ENCODE data around the gene TMEM33.

DNA sequence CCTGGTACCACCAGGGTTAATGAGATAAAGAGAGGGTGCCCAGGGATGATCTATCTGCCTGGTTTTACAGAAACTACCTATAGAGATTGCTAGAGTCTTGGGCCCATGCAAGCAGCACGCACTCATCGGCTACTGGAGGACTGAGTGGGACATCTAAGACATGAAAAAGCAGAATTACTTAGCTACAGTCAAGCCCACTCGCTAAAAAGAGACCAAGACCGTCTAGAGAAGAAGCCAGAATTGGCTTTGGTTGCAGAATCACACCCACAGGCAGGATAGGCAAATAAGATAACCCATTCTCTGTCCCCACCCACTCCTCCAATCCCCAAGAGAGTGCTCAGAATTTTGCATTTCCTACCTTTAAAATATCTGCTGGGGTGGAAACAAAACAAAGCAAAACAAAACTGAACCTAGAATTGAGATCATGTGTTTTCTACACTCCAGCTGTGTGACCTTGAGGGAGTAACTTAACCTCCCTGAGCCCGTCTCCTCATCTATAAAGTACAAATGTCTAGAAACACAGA is 114.4 kb downstream of the RBM47 start:
- PRO-cap, result no peak

DNA sequence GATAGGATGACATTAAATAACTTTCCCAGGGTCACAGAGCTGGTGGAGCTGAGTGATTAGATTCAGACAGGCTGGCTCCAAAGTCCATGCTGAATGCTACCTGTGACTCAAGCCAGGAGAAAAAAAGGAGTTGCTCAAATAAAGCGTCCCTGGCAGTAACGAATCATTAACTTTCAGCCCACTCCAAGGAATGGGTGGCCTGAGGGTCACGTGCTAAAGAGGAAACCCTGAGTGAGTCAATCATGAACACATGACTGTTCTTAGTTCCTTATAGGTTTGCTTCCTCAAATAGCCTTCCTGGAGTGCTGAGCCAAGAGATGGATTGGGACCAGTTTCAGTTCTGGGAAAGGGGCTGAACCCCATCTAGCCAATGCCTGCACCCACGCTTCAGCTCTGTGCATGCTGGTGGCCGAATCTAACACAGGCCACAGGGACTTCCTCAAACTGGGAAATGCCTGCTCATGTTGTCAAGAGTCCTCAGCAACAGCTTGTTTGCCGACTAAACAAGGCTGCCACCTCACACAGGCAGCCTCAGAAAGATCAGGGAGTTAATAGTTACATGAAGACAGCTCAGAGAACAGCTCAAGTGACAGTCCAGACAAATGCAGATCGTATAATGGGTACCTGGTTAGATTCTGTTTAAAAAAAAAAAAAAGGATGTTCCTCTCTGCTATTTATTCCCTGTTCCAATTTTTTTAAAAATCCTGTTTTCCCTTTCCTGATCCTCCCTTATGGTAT is 52.6 kb downstream of the RBM47 start:
- PRO-cap, result bidirectional peak, plus-strand start at position 300 of the sequence, minus-strand start at position 165 of the sequence

DNA sequence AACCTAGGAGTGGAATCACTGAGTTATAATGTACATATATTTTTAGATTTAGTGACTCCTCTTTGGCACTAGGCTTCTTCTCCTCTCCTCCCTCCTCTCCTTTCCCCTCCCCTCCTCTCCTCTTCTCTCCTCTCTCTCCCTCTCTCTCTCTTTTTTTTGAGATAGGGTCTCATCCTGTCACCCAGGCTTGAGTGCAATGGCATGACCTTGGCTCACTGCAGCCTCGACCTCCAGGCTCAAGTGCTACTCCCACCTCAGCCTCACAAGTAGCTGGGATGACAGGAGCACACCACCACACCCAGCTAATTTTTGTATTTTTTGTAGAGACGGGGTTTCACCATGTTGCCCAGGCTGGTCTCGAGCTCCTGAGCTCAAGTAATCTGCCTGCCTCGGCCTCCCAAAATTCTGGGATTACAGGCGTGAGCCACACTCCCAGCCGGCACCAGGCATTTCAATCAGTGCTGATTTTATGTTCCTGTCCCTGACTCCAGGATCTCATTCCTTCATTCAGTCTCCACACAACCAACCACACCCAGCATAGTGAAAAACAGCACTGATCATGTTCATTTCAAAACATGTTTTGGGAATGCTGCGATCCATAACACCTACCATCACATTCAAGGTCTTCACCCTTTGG is 26.1 kb downstream of the RBM47 start:
- PRO-cap, result no peak

DNA sequence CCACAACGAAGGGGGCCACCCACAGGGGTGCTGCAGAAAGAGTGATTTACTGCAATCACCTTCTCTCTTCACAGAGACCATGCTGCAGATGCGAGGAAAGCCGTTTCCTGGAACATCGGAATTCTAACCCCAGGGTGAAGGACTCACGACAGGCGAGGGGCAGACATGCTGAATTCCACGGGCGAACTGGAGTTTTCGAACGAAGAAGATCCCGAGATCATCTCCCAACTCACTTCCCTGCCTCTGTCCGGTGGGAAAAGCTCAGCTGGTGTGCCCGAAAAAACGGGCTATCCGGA is 722 bp downstream of the NSUN7 start:
- PRO-cap, result no peak

DNA sequence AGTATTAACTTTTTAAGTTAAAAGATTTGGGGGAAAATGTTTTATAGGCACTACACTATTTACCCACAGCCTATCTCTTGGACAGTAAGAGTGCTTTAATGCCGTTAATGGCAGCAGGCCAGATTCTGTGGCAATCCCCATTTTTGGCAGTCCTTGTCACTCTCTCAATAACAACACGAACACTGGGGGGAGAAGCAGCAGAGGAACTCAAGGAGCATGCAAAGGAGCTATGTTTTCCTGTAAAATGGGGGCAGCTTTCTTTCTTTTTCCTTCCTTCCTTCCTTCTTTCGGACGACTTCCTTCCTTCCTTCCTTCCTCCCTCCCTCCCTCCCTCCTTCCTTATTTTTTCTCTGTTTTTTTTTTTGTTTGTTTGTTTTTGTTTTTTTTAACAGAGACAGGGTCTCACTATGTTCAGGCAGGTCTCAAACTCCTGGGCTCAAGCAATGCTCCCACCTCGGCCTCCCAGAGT is 168.7 kb downstream of the NSUN7 start:
- PRO-cap, result unidirectional peak, plus-strand start at position 200 of the sequence

DNA sequence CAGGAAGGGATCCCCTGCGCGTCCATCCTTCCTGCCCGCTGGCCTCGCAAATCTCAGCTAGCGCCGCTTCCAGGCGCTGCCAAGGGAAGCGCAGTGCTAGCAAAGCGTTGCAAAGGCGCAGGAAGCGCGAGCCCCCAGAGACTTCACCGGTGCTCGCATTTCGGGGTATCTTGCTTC is 104.3 kb downstream of the UCHL1 start:
- PRO-cap, result no peak

GRCh38 chr4:41550247-41550695 is 12.3 kb downstream of the LIMCH1 start:
- PRO-cap, result no peak

GRCh38 chr4:41572507-41572999 is 34.6 kb downstream of the LIMCH1 start:
- PRO-cap, result unidirectional peak, plus-strand start at chr4:41572845

DNA sequence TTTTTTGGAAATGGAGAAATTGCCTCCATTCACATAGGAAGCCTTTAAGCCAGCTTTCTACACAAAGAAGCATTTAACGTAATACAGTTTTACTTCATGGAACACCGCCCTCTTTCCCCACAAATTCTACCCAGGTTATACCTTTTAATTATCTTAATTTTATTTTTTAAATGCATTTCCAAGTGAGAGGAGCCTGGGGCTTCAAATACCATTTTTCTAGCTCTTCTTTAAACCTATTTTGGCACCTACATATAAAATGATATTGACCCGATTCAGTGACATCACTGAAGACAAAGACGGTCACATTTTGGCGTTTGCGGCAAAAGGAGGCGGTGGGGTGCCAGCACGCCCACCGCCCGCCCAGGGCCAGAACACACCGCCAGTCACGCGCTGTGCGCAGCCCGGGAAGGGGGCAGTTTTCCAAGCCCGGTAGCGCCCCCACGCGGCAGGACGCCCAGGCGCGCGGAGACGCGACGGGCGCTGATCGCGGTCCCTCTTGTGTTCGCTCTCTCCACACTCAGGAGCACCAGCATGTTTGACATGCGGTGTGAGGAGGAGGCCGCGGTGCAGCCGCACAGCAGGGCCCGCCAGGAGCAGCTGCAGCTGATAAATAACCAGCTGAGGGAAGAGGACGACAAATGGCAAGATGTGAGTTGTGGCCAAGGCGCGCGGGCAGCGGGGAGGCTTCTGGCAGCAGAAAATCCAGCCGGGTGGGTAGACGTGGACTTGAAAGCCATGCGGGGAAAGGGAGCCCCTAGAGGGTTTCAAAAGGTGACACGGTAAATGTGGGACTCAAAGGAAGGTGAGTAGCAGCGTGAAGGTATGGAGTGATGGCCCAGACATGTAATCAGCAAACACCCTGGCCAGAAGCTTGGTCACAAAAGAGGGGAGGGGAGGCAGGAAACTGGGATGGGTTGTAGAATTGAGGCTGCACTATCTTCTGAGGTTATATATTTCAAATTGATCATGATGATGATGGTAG is 104.3 kb downstream of the PHOX2B start:
- PRO-cap, result no peak

DNA sequence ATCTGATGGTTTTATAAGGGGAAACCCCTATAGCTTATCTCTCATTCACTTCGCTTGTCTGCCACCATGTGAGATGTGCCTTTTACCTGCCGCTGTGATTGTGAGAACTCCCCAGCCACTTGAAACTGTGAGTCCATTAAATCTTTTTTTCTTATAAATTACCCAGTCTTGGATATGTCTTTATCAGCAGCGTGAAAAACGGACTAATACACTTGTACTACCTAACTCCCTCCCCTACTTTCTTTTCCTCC is 53.3 kb upstream of the PHOX2B start:
- PRO-cap, result unidirectional peak, minus-strand start at position 120 of the sequence

DNA sequence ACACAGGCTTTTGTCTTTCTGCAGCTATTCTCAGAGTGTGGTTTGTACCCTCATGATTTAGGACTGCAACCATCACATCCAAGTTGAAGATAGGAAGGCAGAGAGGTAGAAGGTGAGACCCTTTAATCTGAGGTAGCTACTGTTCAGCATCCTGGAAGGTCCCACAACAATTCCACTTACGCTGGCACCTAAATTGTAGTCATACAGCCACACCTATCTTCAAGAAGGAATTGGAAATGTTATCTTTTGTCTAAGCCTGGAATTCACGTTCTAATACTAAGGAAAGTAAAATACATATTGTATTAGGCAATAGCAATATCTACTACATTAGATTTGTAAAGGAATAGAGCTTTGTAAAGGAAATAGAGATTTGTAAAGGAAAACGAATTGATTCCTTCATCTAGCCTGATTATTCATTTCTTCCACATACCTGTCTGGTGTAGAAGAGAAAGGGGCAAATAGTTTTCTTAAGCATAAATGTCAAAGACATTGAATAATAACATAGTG is 76.4 kb upstream of the PHOX2B start:
- PRO-cap, result no peak

DNA sequence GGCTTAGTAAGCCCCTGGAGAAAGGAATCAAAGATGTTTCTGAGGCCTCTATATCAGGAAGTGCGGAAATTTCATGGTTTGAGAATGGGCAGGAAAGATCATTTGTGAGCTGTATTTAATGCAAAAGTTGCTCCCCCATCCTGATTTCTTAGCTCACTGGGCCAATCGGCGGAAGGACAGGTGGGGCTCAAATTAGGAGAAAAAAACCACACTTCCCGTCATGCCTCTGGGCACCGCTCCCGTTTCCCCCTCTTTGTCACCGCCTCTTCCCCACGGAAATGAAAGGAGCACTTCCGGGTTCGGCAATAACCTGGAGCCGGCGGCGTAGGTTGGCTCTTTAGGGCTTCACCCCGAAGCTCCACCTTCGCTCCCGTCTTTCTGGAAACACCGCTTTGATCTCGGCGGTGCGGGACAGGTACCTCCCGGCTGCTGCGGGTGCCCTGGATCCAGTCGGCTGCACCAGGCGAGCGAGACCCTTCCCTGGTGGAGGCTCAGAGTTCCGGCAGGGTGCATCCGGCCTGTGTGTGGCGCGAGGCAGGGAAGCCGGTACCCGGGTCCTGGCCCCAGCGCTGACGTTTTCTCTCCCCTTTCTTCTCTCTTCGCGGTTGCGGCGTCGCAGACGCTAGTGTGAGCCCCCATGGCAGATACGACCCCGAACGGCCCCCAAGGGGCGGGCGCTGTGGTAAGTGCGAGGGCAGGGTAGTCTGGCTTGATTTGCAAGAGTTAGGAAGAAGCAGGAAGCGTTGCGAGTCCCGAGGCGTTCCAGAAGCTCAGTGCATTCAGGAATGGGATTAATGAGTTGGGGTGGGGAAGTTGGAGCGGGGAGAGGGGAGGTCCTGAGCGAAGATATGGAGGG is at the start of gene TMEM33:
TSS of gene TMEM33 (plus strand) at position 582 of the 856 bp plus-strand sequence.
- PRO-cap, result unidirectional peak, plus-strand start at position 290 of the sequence; unidirectional peak, plus-strand start at position 305 of the sequence

GRCh38 chr4:41991346-41991756 is 1.0 kb downstream of the SLC30A9 start:
- PRO-cap, result no peak

DNA sequence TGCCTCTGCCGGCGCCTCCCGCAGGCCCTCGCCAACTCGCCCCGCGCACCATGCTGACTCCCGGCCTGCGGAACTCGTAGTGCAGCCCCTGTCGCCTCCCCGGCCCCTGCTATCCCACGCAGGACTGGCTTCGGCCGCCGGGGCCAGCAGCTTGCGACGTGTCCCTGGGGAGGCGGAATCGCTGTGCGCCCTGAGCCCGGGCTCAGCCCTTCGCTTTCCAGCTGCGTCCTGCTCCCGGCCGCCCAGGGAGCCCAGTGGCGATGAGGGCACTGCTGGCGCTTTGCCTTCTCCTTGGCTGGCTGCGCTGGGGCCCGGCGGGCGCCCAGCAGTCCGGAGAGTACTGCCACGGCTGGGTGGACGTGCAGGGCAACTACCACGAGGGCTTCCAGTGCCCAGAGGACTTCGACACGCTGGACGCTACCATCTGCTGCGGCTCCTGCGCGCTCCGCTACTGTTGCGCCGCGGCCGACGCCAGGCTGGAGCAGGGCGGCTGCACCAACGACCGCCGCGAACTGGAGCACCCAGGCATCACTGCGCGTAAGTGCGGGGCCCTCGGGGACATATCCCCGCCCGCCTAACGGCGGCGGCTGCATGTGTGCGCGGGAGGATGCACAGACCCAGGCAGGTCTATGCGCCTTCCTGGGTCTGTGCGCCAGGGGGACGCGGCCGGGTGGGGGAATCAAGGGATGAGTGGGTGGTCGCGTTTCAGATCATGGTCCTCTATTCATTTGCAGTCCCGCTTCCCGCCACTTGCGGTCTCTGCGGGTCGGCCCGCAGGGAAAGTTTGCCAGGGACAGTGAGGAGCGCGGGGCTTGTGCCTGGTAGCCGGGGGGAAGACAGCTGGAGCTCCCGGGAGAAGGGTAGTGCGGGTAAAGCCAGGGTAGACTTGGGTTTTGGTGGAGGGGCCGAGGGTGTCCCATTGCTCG is 772 bp downstream of the SHISA3 start:
- PRO-cap, result bidirectional peak, plus-strand start at position 592 of the sequence, minus-strand start at position 514 of the sequence

DNA sequence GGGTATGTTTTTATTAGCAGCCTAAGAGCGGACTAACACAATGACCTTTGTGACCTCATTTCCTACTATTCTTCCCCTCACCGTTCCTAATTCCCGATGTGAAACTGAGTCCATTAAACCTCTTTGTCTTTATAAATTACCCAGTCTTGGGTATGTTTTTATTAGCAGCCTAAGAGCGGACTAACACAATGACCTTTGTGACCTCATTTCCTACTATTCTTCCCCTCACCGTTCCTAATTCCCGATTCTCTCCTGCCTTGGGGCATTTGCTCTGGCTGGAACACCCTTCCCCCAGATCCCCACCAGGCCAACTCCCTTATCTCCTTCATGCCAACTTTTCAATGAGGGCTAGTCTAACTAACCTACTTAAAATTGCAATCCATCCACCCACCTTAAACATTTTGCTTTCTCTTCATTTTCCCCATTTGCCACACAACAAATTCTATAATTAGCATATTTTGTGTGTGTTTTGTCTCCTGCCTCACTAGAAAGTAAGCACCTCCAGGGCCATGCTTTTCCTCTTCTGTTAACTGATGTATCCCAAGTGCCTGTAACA is 4.0 kb downstream of the ATP8A1 start:
- PRO-cap, result no peak

DNA sequence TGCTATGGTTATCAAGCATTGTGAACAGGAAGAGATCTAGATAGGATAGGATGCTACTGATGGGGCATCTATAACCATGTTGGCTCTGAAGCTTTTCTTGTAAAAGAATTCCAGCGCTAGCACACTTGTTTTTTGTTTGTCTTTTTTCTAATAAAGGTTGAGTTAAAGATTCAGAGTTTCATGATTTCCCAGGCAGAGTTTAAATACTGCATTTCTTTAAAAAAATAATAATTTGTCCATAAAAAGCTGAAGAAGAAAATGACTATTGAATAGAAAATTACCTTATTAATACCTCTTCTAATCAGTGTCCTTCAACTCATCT is 448.4 kb upstream of the GNPDA2 start:
- PRO-cap, result no peak

DNA sequence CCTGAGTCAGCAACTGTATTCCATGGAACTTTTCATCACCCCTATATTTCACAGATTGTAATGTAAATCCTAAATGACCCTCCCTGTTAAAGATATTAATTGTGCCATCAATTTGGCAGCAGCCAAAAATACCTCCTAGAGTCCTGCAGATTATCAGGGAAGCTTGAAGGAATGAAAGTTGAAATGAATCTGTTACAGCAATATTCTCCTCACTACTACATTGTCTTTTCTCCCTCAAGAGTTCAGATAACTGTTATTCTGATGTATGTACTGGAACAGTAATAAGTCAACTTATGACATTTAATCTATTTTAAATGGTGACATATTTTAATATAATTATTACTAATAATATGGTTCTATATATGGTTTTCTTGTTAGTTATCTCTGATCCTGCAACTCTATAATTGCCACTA is 16.7 kb downstream of the GABRA2 start:
- PRO-cap, result no peak

GRCh38 chr4:47032549-47033056 is 1.2 kb downstream of the GABRB1 start:
- PRO-cap, result no peak

GRCh38 chr4:47483599-47484663 is 1.1 kb upstream of the ATP10D start:
- PRO-cap, result no peak

GRCh38 chr4:47577709-47578335 is 92.7 kb downstream of the ATP10D start:
- PRO-cap, result no peak